Panc1 (cell line): ENCODE measurements around a stretch of chr4.

DNA sequence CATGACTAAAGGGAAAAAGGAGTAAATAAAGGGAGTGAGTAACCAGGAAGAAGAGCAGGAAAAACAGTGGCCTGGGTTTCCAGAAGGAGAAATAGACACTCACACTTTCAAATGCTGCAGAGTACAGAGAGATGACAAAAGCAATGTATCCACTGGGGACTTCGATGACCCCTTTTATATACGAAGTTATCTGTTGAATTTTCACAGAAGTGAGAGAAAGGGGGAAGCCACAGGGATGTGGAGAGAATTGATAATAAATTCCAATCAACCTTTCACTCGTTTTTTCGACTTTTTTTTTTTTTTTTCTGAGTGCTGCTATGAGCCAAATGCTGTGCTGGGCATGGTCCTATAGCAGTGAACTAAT, 817.5 kb downstream of the TRIML1 start:
- RRBS, 2 experiments = no CpG with 5 or more reads among the region's 4 CpGs

DNA sequence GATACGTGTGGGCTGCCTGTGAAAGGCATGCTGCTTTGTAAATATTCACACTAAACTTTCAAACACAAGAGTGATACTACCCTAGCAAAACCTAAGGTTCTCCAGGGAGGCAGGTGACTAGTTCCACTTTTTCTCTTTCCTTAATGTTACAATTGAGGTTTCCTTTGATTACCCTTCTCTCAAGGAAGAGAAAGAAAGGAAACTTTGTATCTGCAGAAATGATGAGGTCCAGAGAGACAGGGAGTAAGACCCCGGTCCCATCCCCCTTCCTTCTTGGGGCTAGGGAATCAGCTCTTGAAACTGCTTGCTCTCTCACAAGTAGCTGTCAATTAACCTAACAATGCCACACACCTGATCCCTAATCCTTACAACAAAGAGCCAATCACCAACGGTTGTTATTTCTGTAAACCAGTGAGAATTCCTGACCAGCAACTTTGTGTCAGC, 754.8 kb upstream of the FRG1 start:
- RRBS, 2 experiments = no CpG with 5 or more reads among the region's 3 CpGs

- RRBS, 2 experiments = 91 to 95% methylated on average over 5 to 9 of the region's 52 CpGs
Measured at GRCh38 chr4:189363955-189364507, 576.6 kb upstream of the FRG1 start.

DNA sequence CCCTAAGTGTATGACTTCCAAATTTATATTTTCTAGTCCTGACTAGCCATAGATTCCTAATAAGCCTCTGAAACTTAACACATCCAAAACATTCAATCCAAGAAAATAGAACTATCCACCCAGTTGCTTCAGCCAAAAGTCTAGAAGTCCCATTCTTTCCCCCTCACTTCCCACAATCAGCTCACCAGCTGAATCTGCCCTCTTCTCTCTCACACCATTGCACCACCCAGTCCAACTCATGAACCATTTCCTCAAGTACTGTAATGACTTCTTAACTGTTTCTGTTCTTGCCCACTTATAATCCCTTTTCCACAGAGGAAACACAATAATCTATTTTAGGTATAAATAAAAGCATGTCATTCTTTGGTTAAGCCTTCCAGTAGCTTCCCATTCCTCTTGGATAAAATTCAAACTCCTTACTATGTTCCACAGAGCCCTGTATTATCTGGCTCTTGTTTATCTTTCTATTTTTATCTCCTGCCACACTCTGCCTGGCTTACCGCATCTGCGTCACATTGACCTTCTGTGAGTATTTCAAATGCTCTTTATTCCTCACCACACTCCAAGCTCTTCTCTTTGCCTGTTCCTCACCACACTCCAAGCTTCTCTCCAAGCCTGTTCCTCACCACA, 205.9 kb upstream of the FRG1 start:
- RRBS, 2 experiments = no CpG with 5 or more reads among the region's 2 CpGs